Endodermal cell (in vitro differentiated cells): Measurements from ENCODE around the genes MAP4K5, ATL1 and TRIM9.

DNA sequence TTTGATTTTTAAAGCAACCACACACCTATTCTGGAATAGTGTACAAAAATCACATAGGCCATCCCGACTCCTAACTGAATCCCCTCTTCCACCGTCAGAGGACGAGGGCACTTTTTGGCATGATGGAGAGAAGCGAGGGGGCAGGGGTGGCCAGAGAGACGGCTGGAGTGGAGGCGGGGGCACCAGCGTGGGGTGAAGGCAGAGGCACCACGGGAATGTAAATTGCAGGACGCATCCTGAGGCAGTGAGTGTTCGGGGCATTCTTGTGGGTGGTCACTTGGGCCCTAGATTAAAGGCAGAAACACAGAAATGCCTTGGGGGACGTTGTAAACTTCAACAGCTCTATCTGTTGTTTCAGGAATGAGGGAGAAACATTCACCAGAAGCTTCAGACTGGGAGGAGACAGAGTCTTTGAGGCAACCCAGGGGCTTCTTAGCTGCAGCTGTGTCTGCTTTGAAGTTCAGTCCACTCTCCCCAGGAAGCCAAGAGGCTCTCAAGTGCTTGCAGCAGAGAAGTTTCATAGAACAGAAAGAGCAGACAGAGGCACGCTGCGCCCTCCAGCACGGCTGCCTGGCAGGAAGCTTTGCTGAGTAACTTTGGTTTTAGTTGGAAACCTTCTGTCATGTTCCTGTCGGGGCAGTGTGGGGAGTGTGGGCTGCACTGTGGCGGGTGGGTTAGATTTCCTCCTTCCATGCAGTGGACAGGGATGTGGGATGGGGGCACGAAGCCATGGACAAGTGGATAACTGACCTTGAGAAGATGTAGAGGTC is 107.4 kb downstream of the ARF6 start:
- PRO-cap: no peak

DNA sequence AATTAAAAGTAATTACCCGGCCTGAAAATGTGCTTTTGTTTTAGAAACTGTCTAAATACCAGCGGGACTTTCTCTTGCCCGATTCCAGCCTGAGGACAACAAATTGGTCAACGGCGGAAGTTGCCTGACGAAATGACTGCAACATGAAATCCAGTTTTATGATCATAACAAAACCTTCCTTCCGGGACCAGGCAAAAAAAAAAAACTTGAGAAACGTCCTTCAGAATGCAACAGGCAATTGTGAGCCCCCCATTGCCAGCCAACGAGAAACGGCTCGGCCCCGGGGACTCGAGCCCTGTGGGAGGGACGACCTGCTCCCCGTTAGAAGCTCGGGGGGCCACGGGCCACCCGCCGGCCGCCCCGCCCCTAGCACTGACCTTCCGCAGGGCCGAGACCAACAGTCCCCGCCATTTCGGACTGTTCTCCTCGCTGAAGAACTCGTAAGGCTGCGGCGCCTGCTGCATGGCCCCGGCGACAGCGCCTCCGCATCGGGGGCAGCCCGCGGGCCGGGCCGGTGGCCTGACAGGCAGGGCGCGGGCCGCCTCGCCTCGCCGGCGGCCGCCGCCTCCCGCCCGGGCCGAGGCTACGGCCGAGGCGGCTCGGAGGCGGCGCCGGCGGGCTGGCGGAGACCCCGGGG is 440 bp downstream of the SOS2 start:
- PRO-cap: unidirectional peak, plus-strand start at position 375 of the sequence

GRCh38 chr14:50532220-50532955 is at the start of gene MAP4K5:
Gene MAP4K5, minus strand, starts transcription at chr14:50532569.
- PRO-cap: bidirectional peak, plus-strand start at chr14:50532687, minus-strand start at chr14:50532601

DNA sequence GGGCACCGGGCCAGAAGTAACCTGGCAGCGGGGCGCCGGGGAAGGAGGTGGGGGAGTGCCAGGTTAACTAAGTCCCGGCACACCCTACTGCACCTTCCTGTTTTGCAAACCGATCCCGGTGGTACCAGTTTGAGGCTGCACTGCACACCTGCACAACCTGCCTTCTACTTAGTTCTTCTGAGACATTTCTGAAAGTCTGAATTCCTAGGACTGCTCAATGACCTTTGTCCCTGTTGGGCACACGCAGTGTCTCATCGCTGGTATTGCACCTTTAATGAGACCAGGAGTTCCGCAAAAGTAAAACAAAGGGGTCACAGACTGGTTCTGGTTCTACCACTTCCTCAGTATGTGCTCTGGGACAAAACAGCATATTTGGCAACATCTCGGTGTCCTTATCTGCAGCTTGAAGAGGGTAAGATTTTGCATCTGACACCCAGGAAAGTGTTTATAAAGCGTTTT is 616 bp upstream of the MAP4K5 start:
- PRO-cap: unidirectional peak, minus-strand start at position 190 of the sequence

- PRO-cap: bidirectional peak, plus-strand start at chr14:50560811, minus-strand start at chr14:50560502
Measured at GRCh38 chr14:50559912-50560902, at the start of gene ATL1. Gene ATL1, plus strand, starts transcription at chr14:50560145.

DNA sequence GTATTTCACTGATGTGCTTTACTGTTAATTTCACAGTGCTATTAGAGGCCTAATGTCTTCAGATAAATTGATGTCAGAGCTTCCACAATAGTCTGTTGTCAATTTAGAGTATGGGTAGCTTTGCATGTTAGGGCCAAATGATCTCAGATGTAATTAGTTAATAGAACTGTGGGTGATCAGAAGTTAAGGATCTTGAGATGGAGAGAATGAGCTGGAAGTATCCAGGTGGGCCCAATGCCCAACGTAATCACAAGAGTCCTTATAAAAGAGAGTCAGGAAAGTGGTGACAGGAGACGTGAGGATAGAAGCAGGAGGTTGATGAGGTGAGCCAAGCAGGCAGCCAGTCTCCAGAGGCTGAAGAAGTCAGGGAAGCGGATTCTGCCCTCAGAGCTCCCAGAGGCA is 9.9 kb upstream of the SAV1 start:
- PRO-cap: no peak

- PRO-cap: no peak
Measured at GRCh38 chr14:50737150-50737604, 69.1 kb upstream of the SAV1 start.

GRCh38 chr14:50739658-50740062 is 71.6 kb upstream of the SAV1 start:
- PRO-cap: no peak

DNA sequence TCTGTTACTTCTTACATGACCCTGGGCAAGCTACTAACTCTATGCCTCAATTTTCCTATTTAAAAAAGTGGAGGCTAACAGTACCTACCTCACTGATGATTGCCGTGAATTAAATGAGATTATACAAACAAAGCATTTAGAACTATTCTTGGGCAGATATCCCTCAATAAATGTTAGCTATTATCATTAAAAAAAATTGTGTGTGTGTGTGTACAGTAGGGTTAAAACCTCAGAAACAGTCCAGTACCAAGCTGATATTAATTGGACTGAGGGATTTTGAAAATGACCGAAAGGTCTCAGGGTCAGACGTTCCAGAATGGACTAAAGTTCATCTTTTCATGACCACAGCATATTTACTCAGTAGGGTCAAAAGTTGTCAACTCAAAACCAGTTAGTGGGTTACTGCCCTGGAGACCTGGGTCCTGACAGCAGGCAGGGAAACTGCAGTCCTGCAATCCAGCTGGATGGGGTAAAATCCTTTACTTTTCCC is 8.8 kb downstream of the PYGL start:
- PRO-cap: no peak

- PRO-cap: no peak
Measured at GRCh38 chr14:51093347-51094268, 1.3 kb downstream of the TRIM9 start.

DNA sequence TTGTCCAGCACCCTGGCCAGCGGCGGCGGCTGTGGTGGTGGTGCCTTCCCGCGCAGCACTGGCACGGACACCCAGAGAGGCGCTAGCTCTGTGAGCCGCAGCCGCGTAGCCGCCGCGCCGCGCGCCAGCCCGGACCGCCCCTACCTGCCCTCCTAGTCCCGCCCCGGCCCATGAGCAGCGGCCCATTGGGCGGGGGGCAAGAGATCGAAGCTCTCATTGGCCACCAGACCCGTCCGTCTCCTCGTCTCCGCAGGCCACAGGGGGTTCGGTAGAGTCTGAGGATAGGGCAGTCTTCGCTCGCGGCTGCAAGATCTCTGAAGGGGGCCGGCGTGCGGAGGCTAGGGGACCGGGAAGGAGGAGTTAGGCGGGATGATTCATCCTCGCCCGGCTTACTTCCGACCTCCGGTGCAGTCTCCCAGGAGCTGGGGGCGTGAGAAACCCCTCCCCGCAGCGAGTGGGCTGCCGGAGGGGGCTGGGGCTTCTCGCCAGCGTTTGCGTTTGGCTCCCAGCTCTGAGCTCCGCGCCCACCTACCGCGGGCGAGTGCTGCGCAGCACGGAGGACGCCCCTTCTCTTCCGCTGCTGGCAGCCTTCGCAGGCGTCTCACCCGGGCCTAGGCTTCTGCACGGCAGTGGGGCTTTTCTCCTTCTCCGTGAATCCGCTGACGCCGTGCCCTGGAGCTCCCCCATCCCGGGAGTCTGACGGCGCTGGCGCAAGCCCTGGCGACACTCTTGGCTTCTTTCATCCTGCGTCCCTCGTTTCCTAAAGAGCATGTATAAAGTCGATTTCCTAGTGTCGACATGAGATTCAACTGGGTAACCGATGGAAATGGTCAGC is at the start of gene TRIM9:
TRIM9 (minus strand) TSS at position 92 of the 835 bp plus-strand sequence.
- PRO-cap: no peak

DNA sequence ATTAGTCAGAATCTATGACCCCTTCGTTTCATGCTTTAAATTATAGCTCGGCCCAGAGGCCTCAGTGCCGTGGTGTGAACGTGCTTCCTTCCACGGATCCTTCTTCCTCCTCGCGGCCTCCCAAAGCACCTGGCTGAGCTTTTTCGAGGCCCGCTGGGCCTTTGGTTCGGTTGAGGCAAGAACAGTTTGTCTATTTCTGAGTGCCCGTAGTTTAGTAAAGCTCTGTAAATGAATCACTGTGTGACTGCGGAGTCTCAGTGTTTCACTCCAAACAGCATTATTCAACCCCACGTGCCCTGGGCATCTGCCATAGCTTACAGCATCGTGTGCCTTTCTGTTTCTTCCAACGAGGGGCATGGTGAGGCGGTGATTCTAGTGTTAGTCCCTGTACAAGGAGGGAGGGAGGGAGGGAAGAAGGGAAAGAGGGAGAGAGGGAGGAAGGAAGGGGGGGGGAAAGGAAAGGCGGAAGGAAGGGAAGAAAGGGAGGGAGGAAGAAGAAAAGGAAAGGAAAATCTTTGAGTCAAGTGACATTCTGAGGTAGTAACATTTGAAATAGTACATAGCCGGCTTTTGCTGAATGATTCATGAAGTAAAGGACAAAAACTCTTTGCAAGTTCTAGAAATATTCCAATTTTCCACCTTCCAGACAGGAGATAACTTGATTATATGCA is 1.1 kb upstream of the TRIM9 start:
- PRO-cap: no peak

- PRO-cap: no peak
Measured at GRCh38 chr14:51398831-51399457, 158.9 kb downstream of the TMX1 start.

- PRO-cap: no peak
Measured at GRCh38 chr14:51534419-51535137, 117.1 kb upstream of the FRMD6 start.

- PRO-cap: no peak
Measured at GRCh38 chr14:51669948-51670187, 18.2 kb downstream of the FRMD6 start.

- PRO-cap: no peak
Measured at GRCh38 chr14:51855095-51855454, 5.3 kb upstream of the GNG2 start.

DNA sequence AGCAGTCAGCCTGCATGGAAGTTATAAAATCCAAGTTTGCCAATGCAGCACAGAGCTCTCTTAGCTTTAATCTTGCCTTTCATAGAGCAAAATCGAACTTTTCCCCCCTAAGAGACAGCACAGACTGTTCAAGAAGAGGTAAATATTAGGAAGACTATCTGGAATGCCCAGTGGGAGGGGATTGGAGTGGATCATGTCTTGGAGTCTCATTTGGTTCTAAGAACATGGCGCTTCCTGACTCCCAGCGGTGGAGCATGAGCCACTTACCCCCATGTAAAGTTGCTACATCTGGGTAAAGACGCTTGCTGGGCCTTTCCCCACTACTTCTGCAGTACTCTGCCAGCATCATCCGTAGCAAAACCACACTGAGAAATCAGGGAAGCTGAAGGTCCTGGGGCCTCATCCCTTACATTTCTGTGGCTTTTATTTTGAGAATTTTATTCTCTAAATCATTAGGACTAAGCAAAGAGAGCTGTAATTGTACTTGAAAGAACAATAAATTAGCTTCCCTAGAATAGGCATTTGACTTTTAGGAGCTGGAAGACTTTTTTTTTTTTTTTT is 20.8 kb downstream of the GNG2 start:
- PRO-cap: no peak

DNA sequence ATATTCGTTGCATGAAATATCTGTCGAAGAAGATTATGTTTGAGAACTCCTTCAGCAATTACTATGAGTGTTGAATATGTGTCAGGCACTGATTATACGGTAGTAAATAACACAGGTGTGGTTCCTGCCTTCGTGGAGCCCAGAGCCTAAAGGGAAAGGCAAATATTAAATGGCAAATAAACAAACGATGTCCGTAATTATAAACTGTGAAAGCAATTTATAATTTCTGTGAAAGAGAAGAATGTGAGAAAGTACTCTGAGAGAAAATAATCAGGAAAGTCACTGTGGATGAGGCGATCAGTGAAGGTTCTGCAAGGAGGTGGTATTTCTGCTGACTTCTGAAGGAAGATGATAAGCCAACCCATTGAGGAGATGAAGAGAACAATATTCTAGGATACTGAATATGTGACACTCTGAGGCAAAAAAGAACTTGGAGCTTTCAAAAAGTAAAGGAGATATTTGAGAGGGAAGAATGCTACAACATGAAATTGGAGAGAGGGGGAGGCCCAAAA is 27.9 kb upstream of the RTRAF start:
- PRO-cap: no peak

- PRO-cap: no peak
Measured at GRCh38 chr14:52010736-52011420, 21.5 kb downstream of the RTRAF start.

DNA sequence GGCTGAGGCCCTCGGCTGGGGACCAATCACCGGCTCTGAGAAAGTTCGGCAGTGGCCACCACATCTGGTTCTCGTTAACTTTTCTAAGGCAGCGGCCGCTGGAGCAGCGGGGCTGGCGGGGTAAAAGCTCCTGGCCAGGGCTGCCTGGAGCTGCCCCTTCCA is 161 bp upstream of the NID2 start:
- PRO-cap: bidirectional peak, plus-strand start at position 86 of the sequence, minus-strand start outside the sequence